ENCODE measurements around the gene ZNF385B.

DNA sequence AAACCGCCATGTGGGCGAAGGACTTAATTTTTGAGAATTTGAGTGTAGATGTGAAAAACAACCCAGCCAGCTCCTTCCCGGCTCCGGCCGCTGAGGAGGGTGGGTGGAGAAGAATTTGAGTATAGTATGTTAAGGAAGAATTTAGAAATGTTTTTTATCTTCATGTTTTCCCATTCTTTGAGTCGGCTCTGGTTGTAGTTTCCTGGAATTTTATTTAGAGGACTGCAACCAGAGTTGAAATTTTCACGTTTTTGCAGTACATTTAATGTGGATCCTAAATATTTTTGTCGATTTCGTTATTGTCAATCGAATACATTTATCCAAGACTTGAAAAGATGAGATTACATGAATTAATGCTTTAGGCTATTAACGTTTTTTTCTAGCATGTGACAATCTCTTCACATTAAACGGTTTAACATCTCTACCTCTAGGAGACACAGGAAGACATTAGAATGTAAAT lies 1.0 kb downstream of the HNRNPA3 start:
- PRO-cap = no peak
- RAMPAGE, long total RNA = no peak

GRCh38 chr2:177242166-177243104 lies 22.1 kb downstream of the NFE2L2 start:
- PRO-cap = bidirectional peak, plus-strand start at chr2:177242668, minus-strand start at chr2:177242565
- RAMPAGE, long total RNA = no peak

- PRO-cap = no peak
- RAMPAGE, long total RNA = no peak
These were observed 59.6 kb upstream of the AGPS start for GRCh38 chr2:177332899-177333388.

GRCh38 chr2:177342029-177342808 lies 50.4 kb upstream of the AGPS start:
- PRO-cap = no peak
- RAMPAGE, long total RNA = no peak

GRCh38 chr2:177352483-177353107 lies 40.0 kb upstream of the AGPS start:
- PRO-cap = no peak
- RAMPAGE, long total RNA = no peak

DNA sequence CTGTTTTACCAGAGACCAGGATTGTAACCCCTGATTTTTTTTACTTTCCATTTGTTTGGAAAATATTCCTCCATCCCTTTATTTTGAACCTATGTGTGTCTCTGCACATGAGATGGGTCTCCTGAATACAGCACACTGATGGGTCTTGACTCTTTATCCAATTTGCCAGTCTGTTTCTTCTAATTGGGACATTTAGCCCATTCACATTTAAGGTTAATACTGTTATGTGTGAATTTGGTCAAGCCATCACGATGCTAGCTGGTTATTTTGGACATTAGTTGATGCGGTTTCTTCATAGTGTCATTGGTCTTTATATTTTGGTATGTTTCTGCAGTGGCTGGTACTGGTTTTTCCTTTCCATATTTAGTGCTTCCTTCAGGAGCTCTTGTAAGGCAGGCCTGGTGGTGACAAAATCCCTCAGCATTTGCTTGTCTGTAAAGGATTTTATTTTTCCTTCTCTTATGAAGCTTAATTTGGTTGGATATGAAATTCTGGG lies 20.5 kb upstream of the AGPS start:
- PRO-cap = no peak
- RAMPAGE, long total RNA = no peak

GRCh38 chr2:177551214-177552204 lies 1.1 kb downstream of the TTC30B start:
- PRO-cap = no peak
- RAMPAGE, long total RNA = no peak

DNA sequence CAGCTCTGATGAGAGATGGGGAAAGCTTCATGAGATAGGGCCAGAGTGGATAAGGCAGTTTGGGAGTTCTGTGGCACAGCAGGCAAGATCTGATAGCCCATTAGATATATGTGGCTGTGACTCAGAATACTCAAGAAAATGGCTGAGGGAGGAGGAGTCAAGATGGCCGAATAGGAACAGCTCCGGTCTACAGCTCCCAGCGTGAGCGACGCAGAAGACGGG lies 99.7 kb downstream of the PDE11A start:
- PRO-cap = no peak
- RAMPAGE, long total RNA = no peak

DNA sequence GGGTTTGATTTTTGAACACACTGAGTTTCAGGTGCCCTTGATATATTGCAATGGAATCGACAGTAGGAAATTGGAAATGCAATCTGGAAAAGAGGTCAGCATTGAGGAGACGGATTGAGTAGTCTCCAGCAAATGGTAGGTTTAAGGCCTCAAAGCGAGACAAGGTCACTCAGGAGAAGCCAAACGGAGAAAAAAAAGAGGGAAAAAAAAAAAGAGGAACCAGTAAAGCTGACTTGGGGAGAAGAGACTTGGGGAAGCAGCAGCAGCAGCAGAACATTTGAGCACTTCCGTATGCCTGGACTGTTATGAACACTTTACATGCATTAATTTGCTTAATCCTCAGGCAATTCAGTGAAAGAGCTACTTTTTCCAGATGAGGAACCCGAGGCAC lies 81.2 kb downstream of the OSBPL6 start:
- PRO-cap = no peak
- RAMPAGE, long total RNA = no peak

- PRO-cap = unidirectional peak, minus-strand start at chr2:178479111
- RAMPAGE, long total RNA = no peak
These were observed 593 bp upstream of the FKBP7 start for GRCh38 chr2:178478773-178479612.

- PRO-cap = unidirectional peak, minus-strand start at chr2:178481020
- RAMPAGE, long total RNA = no peak
These were observed 685 bp downstream of the PLEKHA3 start for GRCh38 chr2:178480946-178481337.

DNA sequence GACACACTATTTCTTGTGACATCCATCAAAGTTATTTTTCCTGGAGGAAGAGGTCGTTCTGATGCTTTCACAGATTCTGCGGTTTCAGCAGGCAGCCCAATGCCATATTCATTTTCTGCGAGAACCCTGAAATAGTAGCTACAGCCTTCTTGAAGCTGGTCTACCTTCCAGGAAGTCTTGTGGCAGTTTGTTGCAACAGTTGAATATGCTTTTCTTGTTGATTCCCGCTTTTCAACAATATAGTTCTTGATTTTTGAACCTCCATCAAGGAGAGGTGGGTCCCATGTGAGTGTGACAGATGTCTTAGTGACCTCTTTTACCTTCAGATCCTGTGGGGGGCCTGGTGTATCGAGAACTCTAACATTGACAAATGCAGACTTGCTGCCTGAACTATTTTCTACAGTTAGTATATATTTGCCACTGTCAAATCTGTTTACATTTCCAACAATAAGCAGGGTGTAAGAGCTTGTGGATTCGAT lies 92.0 kb downstream of the PLEKHA3 start:
- PRO-cap = no peak
- RAMPAGE, long total RNA = no peak

- PRO-cap = no peak
- RAMPAGE, long total RNA = start-site peak on the minus strand at chr2:178776052-178776190, 16 reads
These were observed 31.3 kb downstream of the TTN start for GRCh38 chr2:178775506-178776768.

DNA sequence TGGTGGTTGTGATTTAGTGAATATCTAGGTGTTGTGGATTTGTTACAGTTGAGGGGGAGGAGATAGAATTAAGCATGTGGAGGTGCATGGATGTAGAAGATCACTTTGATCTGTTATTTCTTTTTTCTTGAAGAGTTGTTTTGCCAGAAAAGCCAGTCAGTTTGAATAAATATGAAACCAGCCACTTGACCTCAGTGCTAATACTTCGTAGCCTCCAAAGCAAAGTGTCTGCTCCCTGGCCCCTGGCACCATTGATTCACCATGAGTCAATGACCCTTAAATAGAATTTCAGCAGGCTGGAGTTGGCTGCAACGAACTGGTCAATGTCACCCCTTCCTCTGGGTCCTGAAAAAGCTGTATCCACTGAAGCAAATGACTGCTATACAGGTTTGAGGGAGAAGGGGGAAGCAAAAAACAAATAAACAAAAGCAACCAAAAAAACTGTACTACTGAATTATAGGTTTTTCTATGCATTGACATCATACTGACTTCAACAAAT lies 57.9 kb upstream of the TTN start:
- PRO-cap = no peak
- RAMPAGE, long total RNA = no peak

- PRO-cap = no peak
- RAMPAGE, long total RNA = no peak
These were observed 18.2 kb downstream of the CCDC141 start for GRCh38 chr2:179031498-179032427.

DNA sequence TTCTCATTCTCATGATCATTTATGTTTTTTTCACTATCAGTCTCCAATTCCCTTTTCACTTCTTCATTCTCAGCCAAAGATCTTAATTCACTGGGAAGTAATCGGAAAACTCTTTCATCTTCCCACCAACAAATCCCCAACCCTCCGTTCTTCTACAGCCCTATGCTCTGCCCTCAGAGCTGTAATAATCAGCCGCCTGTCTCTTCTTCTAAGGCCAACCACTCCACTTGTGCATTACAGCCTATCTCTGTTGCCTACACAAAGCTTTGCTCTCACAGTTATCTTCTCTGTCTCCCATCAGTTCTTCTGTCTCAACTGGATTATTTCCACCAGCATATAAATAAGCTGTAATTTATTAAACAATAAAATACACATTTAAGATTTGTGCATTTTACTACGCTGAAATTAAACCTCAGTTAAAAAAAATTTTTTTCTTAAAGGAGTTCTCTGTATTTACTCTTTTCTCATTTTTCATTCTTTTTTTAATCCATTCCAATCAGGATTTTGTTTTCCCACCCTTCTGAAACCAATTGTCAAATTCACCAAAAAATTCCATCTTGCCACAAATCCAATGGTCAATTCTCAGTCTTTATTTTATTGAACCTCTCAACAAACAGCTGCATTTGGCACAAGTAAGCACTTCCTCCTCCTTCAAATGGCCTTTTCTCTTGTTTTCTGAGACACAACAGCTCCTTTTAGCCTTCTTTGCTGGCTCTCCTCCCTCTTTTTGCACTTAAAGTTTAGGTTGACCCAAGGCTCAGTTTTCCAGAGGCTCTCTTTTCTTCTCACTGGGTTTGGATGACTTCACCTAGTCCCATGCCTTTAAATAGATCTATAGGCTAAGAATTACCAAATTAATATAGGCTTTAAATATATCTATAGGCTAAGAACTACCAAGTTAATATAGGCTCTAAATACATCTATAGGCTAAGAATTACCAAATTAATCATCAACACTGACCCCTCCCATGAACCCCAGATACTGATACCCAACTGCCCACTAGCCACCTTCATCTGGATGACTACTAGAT lies 76.1 kb upstream of the CCDC141 start:
- PRO-cap = no peak
- RAMPAGE, long total RNA = no peak

- PRO-cap = bidirectional peak, plus-strand start at chr2:179861552, minus-strand start at chr2:179861346; bidirectional peak, plus-strand start at chr2:179861666, minus-strand start at chr2:179861610
- RAMPAGE, long total RNA = no peak
These were observed at the start of gene ZNF385B for GRCh38 chr2:179860719-179861725. Gene ZNF385B, minus strand, starts transcription at chr2:179861612.

DNA sequence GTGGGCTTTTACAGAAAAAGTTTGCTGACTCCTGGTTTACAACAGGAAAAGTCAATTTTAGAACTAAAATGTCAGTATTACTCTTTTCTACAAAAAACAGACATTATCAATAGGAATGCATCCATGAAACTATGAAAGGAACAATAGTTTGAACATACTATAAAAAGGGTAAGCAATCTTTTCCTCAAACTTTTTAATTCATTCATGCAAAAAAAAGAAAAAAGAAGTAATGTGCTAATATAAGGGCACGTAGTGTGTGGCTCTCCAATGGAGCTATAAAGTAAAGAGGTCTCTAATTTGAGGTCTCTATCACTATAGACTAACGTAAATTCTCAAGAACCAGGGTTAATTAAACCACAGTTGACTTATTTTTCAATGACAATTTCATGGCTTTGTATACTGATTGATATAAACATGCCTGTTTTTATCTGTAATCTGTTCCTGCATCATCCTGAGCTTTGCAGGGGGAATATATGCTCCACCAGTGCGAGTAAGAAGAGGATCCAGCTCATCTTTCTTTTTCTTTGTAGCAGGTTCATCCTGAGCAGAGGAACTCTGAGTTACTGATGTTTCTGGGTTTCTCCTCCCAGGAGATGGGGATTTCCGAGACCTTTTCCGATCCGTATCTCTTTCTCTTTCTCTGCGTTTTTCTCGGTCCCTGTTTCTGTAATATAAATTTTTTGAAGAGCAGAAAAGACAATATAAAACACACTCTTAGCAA lies 25.6 kb downstream of the CWC22 start:
- PRO-cap = no peak
- RAMPAGE, long total RNA = no peak

GRCh38 chr2:180057301-180057626 lies 50.2 kb upstream of the CWC22 start:
- PRO-cap = no peak
- RAMPAGE, long total RNA = no peak

DNA sequence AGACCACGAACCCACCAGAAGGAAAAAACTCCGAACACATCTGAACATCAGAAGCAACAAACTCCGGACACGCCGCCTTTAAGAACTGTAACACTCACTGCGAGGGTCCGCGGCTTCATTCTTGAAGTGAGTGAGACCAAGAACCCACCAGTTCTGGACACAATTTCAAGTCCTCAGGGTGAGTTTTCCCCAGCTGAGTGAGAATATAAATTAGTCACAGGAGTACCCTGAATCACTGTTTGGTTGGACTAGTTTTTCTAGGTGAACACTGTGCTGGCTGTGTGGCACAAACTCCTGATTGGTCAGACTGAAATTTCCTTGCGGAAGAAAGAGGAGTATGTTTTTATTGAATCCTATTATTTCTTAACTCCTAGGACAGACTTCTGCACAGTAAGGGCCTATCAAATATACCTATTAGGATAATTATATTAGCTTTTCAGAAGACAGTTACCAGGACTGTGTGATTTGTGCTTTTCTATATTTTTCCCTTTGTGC lies 288.1 kb upstream of the UBE2E3 start:
- PRO-cap = no peak
- RAMPAGE, long total RNA = start-site peak on the minus strand centred at position 215 of the sequence, 71 bp wide, 23 reads